Left cardiac atrium (tissue), 1 donor: ENCODE data around the gene C6orf132.

DNA sequence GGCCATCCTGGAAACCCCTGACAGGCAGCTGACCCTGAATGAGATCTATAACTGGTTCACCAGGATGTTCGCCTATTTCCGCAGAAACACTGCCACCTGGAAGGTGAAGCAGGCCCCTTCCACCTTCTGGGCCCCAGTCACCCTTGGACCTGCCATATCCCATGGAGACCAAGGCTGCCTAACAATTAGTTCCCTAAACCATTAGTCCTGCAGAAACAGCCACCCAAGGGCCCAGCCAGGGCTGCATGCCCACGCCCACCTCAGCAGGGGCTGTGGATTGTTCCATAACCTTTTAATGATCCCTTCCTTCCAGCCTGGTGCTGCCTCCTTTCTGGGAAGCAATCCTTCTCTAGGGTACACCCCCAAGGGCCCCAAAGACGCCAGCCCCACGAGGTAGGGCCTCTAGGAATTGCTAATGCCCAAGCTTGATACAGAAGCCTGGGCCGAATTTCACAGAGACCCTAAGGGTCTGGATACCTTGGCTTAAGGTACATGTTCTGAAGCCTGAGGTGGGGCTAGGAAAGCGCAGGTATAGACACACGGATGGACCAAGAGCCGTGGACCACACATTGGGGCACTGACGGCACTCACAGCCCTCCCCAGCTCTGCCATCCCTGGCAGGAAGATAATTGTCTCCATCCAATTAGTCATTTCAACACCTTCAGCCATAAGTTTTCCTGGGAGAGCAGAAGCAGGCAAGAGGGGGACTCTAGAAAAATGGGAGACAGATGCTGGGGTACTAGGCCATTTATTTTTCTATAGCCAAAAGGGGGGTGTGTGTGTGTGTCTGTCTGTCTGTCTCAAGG lies 45.2 kb downstream of the FOXP4 start:
- PRO-cap, result no peak

DNA sequence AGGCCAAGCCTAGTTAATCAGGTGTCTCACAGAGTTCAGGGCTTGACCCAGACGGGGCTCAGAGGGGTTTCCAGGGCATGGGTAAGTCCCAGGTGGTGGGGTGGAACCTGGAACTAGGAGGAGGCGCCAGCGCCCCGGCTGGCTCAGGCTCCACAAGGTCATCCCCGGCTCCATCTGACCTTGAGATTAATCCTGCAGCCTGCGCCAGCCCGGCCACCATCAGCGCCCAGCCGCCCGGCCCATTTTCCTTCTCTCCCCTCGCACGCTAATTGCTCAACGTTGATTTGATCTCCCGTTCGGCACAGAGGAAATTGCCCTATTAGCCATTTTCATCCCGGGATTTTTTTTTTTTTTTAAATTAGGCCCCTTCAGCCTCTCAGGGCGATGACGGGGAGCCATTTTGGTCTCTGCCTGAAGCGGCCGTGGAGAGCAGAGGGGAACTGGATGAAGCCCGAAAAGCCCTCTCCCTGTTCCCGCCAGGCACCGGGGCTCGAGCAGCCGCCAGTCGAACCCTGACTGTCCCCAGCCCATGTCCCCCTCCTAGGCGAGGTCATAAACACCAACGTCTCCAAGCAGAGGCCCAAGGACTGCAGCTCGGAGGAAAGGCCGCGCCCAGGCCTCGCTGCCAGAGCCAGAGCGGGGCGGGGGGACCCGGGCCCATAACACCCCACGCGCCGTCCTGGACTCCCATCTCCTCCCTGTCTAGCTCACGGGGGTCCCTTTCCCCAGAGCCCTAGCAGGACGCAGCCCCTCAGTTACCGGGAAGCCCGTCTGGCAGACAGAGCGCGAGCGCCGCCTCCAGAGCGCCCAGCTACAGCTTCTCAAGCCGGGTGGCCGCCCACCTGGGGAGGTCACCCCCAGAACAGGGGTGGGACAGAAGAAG lies 44.7 kb downstream of the MDFI start:
- PRO-cap, result no peak

DNA sequence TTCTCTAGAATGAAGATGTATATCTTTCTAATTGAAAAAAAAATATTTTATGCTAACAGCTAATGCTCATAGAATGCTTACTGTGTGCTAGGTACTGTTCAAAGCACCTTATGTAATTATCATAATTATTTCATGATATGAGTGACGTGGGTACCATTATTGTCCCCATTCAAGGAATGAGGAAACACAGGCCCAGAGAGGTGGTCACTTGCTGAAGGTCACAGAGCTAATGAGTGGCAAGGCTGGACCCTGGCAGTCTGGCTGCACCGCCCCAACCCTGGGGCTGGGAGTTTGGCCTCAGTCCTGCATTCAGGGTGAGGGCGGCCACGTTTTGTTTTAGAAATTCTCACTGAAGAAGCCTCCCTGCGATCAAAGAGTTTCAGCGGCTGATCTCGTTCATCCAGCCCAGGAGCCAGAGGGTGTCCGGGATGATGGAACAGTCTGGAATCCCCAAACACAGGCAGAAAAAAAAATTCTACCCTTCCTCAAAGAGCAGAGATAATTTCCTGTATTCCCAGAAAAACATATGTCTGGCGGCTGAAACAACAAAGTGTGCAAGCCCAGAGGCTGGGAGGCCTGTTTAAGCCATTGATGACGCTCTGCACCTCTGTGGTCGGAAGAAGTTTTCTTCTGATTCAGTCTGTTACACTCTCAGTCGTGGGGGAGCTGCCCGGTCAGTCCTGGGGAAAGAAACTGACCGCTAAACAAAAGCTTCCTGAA lies 37.2 kb downstream of the TFEB start:
- PRO-cap, result no peak

DNA sequence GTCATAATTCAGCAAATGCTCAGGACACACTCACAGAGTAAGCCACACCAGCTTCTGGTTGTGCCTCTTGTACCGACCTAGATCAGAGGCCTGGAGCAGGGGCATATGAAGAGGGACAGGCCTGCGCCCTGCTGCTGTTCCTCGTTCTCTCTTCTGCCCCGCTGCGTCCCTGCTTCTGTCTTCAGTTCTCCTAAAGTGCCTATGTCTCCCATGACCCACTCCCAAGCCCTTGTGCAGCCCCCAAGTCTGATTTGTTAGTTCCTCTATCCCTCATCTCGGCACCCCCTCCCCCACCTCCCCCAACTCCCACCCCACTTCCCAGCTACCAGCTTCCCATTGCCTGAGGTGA lies 1.0 kb upstream of the PGC start:
- PRO-cap, result no peak

DNA sequence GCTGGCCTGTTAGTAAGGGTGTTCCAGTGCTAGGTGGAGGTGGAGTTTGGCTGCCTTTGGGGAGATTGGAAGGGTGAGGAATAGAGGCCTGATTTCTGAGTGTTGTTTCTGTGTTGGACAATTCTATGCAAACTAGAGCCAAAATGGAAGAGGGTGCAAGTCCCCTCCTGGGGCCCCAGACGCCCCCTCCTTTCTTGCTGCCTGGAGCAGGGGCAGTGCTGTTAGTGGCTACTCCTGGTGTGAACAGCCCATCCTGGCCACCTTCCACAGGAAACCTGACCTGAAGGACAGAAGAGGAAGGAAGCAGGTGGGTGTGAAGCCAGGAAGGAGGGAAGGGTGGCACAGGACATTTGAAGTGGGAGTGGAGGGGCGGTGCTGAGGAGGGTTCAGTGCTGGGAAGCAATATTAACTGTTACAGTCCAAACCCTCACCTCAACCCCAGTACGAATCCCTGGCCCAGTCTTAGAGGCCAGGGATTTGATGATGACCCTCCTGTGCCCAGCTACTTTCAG lies 688 bp downstream of the PRICKLE4 start:
- PRO-cap, result no peak

- PRO-cap, result no peak
These were observed 36.6 kb downstream of the USP49 start for GRCh38 chr6:41858534-41858959.

GRCh38 chr6:41921896-41922368 lies 633 bp downstream of the BYSL start:
- PRO-cap, result no peak

GRCh38 chr6:42020490-42020846 lies 29.9 kb upstream of the TAF8 start:
- PRO-cap, result no peak

DNA sequence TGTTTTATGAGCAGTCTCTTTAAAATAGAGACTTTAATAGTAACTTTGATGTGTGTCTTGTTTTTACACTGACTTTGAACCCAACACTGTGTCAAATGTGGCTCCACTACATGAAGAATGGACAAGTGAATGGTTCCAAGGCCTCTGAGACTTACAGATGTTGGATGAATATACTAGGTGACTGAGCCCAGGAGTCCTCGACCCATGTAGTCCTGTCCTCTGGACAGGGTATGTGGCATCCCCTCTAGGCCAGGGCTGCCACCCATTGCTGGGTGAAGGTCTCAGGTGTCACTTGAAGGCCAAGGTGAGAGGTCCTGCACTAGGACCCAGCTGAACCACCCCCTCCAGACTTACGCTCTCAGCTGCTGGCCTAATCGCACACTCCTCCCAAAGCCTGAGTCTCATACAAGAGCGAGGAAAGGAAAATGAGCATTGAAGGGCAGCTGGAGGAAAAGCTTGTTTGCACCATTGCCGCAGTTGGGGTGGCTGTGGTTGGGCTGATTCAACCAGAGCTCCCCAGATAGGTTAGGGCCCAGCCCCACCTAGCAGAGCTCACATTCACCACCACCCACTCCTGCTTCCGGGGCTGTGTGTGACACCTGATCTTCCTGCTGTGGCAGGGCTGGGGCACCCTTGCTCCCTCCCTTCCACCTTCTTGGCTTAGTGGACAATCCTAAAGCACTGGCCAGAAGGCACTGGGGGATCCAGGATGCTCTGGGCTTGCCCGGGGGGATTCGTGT lies 11.0 kb upstream of the TAF8 start:
- PRO-cap, result no peak

- PRO-cap, result no peak
These were observed 6.2 kb upstream of the TAF8 start for GRCh38 chr6:42044166-42044557.

- PRO-cap, result no peak
These were observed 41.9 kb downstream of the C6orf132 start for GRCh38 chr6:42100556-42100798.

- PRO-cap, result no peak
These were observed 40.9 kb downstream of the C6orf132 start for GRCh38 chr6:42101371-42102137.

GRCh38 chr6:42103935-42105255 lies 38.0 kb downstream of the C6orf132 start:
- PRO-cap, result bidirectional peak, plus-strand start at chr6:42104601, minus-strand start at chr6:42104545

DNA sequence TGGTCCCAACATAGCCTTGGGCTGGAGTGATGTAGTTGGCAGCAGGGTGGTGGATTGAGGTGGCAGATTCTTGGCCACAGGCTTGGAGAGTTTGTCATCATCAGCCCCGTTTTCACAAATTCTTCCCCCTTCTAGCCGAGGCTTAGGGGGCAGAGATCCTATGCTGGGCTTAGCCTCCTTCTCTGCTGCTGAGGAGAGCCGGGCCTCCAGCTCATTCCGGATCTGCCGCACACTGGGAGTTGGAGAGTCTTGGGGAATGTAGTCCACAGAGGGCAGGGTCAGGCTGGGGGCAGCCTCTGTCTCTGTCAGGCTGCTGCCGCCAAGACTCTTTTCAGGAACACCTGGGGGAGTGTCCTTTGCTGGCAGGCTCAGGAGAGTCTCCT lies 36.4 kb downstream of the C6orf132 start:
- PRO-cap, result no peak

DNA sequence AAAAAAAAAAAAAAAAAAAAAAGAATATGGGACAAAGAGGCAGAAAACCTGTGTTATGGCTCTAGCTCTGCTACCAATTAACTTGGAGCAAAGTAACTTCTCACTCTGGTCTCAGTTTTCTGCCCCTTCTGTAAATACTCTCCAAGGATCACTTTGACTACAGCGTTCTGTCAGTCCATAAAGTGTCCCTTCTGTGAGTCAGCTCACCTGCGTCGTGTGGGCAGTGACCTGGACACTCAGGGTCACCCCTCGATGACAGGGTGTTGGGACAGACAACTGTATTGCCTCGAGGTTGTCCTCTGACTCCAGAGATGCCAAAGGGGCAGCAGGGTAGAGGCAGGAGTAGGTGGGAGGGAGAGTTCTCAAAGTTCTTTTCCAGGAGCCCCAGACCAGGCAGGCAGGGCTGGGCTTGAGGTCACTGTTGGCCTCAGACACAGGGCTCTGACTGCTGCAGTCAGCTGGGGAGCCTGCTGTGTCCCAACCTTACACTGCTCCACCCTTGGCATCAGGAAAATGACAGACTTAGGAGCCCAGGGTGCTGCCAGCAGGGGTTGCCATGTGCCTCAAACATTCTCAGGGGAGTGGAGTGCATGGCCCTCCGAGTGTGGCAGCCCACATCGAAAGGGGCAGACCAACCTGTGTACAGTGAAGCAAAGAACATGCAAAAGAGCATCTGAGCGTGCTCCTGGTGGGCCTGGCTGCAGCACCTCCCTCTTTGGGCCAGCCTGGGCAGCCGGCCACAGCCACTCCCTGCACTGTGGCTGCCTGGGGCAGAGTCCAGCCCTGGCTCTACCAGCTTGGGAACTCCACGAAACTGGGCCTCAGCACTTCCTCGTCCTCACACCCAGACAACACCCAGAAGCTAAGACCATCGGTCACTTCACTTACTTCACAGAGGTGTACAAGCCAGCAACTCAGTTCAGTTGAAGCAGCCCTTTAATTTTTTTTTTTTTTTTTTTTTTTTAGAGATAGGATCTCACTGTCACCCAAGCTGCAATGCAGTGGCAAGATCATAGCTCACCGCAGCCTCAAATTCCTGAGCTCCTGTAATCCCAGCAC lies 24.2 kb downstream of the C6orf132 start:
- PRO-cap, result no peak

GRCh38 chr6:42142061-42143160 lies at the start of gene C6orf132:
TSS of gene C6orf132 (minus strand) at chr6:42142620.
- PRO-cap, result bidirectional peak, plus-strand start at chr6:42142517, minus-strand start at chr6:42142510; unidirectional peak, minus-strand start at chr6:42143029

DNA sequence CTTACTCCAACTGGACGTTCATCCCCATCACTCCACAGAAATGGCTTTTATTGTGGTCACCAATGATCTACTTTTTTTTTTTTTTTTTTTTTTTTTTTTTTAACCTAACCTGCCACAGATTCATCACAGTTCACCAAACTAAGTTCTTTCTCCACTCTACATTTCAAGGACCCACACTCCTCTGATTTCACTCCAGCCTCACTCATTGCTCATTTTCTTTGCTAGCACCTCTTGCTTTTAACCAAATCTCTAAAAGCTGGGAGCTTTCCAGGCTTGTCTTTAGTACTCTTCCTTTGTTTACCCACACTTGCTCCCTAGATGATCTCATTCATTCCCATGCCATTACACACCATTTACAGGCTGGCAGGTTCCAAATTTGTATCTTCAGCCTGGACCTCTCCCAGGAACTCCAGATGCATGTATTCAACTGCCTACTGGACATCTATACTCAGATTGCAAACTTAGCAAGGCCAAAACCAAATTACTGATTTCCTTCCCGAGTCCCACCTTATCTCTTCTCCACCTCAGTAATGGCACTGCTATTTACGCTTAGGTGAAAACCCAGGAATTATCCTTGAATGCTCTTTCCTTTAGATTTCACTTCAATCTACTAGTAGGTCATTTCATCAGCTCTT lies 5.3 kb upstream of the GUCA1B start:
- PRO-cap, result no peak

DNA sequence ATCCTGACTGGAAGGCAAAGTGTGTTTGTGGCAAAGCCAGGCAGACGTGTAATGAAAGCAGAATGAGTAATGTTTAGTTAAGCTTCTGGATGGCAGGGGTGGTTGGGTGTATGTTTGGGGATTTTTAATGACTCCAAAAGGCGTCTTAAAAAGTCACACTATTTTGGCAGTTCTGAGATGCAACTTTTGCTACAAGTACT lies 94.1 kb downstream of the TRERF1 start:
- PRO-cap, result no peak

- PRO-cap, result no peak
These were observed 64.5 kb downstream of the TRERF1 start for GRCh38 chr6:42387194-42387731.

GRCh38 chr6:42417516-42418122 lies 34.1 kb downstream of the TRERF1 start:
- PRO-cap, result no peak